ENCODE results near the genes PLAAT2 and ZFTA.

DNA sequence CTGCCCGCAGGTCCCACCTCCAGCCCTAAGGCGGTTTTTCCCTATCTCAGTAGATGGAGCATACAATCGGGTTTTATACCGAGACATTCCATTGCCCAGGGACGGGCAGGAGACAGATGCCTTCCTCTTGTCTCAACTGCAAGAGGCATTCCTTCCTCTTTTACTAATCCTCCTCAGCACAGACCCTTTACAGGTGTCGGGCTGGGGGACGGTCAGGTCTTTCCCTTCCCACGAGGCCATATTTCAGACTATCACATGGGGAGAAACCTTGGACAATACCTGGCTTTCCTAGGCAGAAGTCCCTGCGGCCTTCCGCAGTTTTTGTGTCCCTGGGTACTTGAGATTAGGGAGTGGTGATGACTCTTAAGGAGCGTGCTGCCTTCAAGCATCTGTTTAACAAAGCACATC, 5.9 kb upstream of the PLAAT4 start:
- PRO-cap: no peak

DNA sequence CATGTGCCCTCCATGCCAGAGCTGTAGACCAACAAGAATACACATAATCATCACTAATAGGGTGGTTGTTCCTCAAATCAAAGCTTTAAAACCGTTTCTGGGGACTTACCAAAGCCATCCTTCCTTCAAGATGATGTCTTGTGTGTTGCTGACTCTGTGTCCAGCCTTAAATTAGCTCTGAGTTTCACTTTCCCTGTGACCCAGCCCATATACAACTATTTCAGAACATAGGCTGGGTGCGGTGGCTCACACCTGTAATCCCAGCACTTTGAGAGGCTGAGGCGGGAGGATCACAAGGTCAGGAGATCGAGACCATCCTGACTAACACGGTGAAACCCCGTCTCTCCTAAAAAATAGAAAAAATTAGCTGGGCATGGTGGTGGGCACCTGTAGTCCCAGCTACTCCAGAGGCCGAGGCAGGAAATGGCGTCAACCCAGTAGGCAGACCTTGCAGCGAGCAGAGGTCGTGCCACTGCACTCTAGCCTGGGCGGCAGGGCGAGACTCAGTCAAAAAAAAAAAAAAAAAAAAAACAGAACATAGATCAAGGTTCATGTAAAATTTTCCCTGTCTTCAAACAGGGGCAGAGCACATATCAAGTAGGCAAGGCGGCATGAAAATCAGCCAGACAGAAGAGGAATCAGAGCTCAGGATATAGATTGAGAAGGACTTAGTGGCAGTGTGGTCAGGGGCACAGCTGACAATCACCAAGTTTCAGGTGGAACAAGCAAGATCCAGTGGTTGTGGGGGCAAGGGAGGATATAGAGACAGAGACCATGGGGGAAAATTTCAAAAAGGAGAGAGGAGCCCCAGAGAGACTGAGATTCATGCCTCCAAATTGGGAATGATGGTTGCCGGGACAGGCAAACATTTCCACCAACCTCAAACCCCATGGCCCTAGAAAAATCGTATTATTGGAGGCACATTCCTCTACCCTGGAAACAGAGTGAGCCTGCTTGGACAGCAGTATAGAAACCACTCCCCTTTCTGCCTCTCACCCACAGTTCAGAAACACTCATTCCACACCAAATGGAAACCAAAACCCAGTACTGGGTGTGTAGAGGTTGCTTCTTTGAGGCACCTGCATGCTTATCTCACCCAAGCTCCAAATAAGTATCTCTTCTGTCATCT, at the start of gene PLAAT2:
TSS of gene PLAAT2 (minus strand) at position 173 of the 1,129 bp plus-strand sequence.
- PRO-cap: no peak

DNA sequence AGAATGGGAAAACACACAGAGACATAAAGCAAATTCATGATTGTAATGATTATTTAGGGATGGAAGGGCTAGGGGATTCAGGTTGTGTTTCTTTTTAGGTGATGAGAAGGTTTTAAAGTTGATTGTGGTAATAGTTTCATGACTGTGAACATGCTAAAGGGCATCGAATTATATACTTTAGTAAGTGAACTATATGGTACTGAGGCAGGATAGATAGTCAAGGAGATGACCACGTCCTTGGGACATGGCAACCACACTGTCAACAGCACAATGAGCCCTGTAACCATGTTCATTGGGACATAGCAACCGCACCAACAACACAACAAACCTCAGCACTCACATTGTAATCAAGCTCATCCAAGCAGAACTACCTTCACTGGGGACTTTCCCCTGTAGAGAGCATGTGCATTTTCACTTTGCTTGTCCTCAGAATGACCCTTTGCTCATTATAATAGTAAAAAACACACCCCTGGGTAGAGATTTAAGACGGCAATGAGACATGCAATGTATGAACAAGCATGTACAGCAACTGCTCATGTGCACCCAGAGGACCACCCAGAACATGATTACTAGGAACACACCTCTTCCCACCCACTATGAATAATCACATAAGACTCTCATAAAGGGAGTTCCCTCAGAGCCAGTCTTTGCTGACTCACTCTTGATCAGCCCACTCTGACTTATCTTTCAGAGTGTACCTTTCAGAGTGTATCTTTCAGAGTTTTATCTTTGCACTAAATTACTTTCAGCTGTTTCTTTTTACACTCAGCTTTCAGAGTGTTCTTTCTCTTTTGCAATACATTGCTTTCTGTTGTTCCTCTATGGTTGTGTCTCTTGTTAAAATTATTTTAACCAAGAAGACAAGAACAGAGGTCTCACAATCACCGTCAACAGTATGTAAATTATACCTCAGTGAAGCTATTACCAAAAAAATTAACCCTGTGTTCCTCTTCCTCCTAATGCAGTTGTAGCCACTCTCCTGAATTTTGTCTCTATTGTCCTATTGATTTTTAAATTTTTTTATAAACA, 4.0 kb upstream of the PLAAT2 start:
- PRO-cap: no peak

DNA sequence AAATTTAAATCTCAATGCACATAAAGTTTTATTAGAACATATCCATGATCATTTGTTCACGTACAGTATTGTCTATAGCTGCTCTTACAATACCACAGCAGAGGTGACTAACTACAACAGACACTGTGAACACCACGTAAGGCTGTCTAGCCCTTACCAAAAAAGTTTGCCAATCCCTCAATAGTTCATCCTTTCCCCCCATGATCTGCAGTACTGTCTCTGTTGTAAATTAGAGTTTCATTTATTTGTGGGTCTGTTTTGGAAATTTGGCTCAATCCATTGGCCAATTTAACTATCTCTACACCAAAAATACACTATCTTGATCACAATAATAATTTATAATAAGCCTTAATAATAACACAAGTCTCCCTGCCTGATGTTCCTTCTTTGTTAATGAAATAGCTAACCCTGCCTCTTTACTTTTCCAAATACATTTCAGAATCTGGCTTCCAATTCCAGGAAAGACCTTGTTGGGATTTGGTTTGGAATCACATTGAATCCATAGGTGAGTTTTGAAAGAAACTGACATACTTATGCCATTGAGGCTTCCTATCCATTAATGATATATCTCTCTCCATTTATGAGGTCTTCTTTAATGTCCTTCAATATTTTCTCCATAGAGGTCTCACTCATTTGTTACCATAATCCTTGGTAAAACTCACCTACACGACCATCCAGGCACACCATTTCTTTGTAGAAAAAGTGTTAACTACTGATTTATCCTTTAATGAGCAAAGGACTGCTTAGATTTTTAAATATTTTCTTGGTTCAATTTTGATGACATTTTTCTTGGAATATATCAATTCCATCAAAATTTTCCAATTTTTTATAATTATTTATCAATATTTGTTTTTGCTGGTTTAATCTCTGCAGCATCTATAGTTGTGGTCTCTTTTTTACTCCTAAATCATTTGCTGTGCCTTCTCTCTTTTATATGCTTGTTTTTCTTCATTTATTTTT, 6.8 kb upstream of the PLAAT2 start:
- PRO-cap: no peak

- PRO-cap: no peak
Measured at GRCh38 chr11:63608429-63608916, 5.8 kb downstream of the PLAAT3 start.

DNA sequence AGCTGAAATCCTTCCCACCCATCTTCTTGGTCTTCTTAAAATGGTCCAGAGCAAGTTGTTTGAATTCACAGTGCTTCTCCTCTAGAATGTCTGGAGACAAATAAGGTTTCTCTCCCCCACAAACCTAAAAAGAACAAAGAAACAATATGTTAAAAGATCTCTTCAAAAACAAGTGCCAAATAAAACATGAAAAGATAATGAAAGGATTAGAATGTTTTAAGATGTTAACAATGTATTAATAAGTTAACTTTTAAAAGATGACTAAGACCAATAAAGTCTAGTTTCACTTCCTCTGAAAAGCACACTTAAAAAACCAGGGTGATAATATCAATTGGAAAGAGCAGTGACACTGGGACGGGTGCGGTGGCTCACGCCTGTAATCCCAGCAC, 17.1 kb upstream of the PLAAT3 start:
- PRO-cap: no peak

DNA sequence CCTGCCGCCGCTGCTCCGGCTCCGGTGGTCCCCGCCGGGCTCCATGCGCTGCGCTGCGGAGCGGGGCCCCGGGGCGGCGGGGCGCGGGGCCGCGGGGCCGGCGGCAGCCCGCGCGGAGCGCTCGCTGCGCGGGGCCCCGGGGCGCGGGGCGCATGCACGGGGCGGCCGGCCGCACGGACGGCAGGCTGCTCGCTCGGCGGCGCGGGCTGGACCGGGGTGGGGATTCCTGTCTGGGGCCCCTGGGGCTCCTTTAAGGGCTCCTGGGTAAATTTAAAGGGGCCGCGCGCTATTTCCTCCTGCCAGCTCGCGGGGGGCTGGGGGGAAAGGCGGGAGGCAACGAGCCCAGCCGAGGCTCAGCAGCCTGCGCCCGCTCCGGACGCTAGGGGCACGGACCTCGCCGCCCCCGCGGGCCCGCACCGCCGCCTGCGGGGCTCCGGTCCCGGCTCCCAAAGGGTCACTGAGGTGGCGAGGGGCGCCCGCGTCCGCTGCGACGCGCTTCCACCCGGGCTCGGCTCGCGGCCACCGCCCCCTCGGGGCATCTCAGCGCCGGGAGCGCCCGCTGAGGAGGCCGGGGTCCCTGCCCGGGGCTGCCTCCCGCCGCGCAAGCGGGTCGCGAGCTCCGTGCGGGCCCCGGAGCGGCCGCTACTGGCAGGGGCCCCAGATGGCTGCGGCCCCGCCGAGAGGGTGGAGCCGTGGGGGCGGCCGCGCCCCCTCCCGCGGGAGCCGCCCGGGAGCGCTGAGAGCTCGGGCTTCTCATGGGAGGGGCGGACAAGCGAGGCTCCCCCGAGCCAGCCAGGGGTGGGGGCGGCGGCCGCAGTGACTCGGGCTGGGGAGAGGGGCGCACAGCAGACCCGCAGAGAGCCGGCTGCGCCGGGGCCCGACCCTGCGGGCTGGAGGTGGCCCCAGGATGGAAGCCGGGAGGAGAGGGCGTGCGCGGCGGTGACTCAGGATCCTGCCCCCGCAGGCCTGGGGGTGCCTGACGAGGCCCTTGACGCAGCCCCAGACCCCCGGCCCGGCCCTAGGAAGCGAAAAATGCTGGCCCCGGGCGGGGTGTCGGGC, at the start of gene ZFTA:
TSS of gene ZFTA (minus strand) at position 198 of the 1,059 bp plus-strand sequence.
- PRO-cap: unidirectional peak, minus-strand start at position 191 of the sequence; bidirectional peak, plus-strand start at position 819 of the sequence, minus-strand start at position 647 of the sequence

- PRO-cap: no peak
Measured at GRCh38 chr11:63842514-63843681, 4.0 kb downstream of the MARK2 start.

DNA sequence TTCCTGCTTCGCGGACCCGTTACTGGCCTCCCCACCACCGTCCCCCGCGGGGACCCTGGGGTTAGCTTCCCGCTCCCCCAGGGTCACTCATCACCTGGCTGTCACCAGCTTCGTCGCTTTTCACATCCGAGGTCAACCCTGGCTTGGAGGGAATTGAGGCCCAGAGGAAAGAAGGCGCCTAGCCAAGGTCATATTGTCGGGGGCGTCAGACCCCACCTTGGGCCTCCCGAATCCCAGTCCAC, 467 bp downstream of the NAA40 start:
- PRO-cap: no peak

DNA sequence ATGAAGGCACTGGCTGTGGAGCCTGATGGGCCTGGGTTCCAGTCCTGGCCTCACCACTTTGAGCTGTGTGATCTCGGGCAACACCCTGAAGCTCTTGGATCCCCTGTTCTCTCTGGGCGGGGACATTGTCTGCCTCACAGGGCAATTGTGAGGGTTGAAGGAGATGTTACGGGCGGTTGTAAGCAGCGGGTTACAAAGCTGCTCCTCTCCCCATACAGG, 4.8 kb downstream of the OTUB1 start:
- PRO-cap: no peak

DNA sequence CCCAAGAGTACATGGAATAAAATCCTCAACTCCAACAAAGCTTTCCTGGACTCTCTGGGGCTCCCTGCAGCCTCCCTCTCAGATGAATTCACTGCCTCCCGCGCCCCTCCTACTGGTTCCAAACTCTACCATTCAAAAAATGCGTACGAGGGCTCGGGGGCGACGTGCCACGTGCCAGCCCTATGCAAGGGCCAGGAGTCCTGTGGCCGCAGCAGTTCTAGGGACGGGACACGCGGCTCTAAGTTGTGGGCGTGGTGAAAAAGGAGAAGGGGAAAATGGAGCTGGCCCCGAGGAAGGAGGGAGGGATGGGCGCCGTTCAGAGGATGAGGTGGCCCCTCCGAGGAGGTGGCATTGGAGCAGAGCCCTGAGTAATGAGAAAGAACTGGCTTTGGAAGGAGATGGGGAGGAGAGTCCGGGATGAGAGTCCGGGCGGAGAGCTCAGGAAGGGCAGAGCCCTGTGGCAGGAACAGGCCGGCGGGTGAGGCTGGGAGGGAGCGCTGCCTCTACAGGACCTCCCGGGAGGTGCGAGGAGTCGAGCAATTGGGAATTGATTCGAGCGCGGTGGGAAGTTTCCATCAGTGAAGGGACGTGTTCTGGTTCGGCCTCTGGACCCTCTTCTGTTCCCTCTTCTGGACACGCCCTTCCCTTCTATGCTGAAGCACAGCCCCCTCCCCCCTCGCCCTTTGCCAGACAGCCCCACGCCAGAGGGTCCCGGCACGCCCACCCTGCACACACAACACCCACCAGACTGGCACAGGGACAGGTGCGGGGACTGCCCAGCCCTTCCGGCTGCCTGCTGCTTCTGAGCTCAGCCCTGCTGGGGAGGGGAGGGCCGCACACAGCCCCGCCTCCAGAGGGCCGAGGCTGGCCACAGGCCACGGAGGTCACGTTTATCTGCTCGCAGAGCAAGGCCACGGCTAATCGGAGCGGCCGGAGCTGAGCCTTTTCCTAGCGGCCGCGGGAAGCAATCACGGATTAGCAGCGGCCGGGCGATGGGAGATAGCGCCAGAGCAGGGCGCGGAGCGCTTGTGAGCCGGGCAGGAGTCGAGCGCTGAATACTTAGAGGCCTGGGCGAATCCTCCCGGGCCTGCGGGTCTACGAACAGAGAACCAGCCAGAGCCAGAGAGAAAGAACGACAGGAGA, 21.2 kb downstream of the OTUB1 start:
- PRO-cap: bidirectional peak, plus-strand start at position 920 of the sequence, minus-strand start at position 804 of the sequence

GRCh38 chr11:64115161-64115769, 50.6 kb downstream of the MACROD1 start:
- PRO-cap: no peak

DNA sequence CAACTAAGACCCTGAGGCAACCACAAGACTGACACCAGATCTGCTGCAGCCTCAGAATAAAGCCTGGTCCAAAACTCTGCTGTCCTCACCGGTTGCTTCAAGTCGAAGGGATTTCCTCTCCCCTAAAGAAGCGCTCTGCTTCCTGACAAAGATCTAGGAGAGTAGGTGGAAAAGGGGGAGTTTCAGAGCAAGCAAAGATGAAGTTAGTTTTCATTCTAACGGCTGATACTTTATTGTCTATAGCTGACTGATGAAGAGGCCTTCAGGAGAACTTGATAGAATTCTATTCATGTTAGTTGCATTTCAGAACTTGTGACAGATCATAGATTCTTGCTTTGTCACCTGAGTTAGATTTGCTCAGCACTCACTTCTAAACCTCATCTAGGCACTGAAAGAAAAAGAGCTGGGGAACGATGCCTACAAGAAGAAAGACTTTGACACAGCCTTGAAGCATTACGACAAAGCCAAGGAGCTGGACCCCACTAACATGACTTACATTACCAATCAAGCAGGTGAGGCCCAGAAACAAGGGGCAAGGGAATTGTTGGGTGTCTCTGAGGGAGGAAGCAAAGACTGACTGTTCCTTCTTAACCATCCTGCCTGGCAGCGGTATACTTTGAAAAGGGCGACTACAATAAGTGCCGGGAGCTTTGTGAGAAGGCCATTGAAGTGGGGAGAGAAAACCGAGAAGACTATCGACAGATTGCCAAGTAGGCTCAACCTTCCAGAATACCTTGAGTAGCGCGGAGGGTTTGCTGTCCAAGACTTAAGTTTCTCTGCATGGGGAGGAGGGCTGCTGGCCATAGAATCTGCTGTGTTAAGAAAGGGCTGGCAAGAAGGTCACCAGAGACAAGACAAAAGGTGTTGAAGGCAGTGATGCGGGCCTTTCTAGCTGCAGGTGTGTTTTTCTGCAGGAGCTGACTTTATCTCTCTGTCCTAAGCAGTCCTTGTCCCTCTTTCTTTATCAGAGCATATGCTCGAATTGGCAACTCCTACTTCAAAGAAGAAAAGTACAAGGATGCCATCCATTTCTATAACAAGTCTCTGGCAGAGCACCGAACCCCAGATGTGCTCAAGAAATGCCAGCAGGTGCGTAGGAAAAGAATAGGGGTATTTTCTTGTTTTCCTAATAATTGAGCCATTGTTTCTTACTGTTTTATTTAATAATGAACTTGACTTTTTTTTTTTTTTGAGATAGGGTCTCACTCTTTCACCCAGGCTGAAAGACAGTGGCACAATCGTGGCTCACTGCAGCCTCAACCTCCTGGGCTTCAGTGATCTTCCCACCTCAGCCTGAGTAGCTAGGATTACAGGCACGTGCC, 9.2 kb upstream of the FERMT3 start:
- PRO-cap: no peak

- PRO-cap: no peak
Measured at GRCh38 chr11:64225205-64225513, 827 bp downstream of the TRPT1 start.

DNA sequence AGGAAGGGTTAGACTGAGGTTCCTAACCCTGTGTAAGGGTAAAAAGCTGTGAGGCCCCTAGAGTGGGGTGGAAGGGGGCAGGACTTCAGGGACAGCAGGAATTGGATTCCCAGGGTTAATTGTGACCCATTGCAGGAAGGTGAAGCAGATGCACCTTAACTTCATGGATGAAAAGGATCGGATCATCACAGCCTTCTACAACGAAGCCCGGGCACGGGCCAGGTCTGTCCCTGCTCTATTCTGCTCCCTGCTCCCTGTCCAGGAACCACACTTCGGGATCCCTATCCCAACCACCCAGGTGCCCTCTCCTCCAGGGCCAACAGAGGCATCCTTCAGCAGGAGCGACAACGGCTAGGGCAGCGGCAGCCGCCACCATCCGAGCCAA, 633 bp upstream of the VEGFB start:
- PRO-cap: no peak

- PRO-cap: no peak
Measured at GRCh38 chr11:64306974-64307594, 1.8 kb downstream of the ESRRA start.

- PRO-cap: no peak
Measured at GRCh38 chr11:64312894-64313556, 4.3 kb downstream of the TRMT112 start.

- PRO-cap: no peak
Measured at GRCh38 chr11:64351029-64351681, 7.8 kb upstream of the RPS6KA4 start.

DNA sequence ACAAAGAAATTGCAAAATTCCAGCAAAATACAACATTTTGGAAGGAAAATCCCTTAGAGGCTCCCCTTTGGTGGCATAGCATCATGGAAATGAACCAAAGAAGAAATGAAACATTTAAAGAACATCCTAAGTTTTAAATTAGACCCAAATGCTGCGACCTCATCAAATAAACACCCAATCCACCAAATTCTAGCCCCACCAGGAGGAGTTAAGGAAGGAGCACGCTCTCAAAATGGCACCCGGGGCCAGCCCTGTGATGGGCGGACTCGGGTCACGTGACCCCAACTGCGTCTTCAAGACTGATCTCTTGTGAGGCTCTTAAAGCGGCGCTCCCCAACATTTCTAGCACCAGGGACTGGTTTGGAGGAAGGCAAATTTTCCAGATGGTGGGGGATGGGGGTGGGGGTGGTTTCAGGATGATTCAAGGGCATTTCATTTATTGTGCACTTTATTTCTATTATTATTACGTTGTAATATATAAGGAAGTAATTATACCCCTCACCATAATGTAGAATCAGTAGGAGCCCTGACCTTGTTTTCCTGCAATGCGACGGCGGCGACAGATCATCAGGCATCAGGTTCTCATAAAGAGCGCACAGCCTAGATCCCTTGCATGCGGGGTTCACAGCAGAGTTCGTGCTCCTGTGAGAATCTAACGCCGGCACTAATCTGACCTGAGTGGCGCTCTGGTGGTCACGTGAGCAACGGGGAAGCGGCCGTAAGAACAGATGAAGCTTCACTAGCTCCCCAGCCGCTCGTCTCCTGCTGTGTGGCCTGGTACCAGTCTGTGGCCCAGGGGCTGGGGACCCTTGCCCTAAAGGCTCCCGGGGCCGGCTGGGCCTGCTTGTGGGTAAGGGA, 55.4 kb upstream of the SLC22A11 start:
- PRO-cap: no peak

DNA sequence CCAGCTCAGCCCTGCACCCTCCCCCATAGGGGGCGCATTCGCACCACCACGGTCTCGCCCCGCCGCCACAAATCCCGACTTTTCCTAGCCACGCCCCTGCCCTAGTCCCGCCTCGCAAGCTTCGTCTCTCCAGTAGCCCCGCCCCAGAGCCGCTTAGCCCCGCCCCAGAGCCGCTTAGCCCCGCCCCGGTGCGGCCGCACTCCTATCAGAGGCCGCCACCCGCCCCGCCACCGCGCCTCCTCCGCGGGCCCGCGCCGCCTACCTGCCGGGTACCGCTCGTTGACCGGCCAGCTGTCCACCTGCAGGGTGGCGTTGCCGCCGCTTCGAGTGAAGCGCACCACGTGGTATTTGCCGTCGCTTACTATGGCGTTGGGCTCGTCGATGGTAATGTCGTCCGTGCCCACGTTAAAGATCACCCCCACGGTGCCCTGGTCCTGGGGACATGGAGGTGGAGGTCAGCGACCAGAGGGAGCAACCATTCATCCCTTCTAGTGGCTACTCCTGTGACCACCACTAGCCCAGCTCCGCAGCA, 39.2 kb downstream of the SLC22A12 start:
- PRO-cap: no peak

Measured in trachea (tissue), 1 donor.